Aorta (tissue), 1 donor: ENCODE results near the gene BLOC1S5.

DNA sequence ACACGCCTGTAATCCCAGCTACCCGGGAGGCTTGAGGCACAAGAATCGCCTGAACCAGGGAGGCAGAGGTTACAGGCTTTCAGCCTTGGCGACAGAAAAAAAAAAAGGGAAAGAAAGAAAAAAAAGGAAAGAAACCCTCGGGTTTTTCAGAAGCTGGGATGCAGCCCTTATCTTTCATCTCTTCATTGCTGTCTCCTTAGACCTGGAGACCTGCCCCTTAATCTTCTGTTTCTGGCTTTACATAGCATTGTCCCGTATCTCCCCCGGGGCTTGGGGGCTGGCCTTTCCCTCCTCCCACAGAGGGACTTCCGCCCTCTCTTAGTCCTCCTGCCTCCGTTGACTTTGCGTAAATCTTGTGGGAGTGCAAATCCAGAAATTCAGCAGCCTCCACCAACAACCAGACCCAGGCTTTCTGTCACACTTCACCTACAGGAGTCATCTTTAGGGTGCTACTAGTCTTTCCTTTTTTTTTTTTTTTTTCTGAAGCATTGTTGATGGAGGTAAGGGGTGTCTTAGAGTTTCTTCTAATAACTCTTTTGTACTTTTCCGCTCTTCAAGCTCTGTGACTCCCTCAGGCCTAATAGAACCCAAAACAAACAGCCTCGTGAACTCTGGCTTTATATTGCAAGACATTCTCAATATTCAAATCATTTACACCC, 66.1 kb downstream of the RREB1 start:
- PRO-cap: no peak

GRCh38 chr6:7254877-7255558, 58.0 kb downstream of the SSR1 start:
- PRO-cap: no peak

GRCh38 chr6:7431774-7432218, 42.2 kb downstream of the RIOK1 start:
- PRO-cap: no peak

- PRO-cap: no peak
These were observed 2.3 kb upstream of the BMP6 start for GRCh38 chr6:7723471-7724074.

DNA sequence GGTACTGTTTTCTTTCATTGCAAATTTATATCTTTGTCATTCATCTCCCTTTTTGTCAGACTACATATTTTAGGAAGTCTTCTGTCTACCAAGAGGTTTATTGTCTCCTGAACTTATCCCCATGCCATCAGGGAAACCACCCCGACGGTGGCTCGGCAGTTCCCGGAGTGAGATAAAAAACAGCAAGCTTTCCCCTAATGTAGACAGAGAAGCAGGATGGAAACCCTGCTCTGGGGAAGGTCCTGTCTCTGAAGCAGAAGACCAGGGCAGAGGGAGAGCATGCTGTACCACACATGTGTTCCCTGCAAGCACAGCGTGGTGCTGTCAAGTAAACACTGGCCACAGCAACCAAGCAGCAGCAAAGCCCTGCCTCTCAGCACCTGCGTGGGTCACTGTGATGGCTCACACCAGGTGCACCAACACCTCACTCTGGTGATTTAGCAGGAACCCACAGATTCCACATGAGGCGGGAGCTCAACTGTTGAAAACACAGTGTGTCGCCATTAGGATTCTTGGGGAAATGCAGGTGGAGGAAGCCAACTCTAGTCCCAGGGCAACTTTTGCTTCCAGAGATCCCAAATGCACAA, 65.1 kb upstream of the TXNDC5 start:
- PRO-cap: no peak

- PRO-cap: no peak
These were observed 46.8 kb downstream of the BLOC1S5 start for GRCh38 chr6:8017242-8017967.

- PRO-cap: bidirectional peak, plus-strand start at chr6:8064581, minus-strand start at chr6:8064408
These were observed at the start of gene BLOC1S5 for GRCh38 chr6:8063660-8064856. TSS of gene BLOC1S5 (minus strand) at chr6:8064389.

DNA sequence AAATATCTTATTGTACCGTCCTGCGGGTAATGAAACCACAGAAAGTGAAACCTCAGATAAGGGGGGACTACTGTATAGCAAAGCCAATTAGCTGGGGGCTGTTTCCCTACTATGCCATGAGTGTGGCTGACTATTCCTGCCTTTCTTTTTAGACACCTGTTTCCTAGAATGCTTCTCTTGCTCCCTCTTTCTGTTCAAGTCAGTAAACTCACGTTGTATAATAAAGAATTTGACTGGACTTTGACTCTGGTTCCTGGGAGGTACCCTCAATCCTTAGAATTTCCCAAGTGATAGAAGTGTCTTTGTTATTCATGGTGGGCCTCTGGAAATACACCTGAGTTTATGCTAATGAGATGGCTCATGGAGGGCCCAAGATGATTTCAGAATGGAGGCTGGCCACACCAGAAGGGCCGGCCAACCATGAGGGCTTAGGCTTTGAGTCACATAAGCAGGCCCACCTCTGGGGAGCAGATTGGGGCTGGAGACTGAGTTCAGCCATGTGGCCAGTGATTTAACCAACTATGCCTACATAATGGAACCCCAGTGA, 754 bp upstream of the BLOC1S5 start:
- PRO-cap: no peak

- PRO-cap: no peak
These were observed 958.5 kb downstream of the TFAP2A start for GRCh38 chr6:9456166-9456976.

DNA sequence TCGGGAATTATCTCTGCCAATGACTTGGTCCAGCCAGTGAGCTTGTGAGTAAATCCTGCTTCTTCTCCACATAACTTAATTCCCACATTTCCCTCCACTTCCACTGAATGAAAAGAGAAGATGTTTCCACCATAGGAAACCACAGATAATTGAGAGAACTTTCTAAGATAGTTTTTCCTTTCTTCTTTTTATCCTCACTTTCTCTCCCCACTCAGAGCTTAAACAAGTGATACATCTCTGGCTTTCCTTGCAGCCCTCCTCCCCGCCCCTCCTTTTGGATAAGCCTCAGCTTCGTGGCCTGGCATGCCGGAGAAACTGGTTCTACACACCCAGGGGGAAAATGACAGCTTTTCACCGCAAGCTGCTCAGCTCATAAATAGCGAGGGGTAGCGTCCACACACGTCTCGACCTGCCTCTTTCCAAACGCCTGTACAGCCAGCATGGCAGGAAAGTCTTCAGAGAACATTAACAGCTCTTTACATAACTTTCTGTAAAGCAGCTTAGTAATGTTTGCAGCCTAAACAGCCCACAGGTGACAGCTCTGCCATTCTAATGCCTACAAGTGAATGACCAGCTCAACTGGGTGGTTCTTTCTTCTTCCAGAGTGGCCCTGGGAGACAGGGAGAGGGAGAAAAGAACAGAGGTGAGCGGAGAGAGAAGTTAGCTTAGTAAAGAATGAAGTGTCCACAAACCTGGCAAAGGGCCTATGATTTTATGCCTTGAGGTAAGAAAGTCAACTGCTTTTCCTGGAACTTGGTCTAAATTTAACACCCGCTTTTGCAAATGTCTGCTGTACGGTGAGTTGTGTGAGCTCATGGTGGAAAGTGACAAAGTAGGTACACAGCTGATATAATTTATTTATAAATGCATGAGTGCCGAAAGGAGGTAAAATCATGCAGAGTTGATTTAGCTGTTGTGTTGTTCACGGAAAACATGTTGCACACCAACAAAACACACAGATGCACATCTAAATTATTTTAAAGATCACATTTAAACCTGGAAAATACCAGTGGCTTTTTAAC, 251.5 kb downstream of the TFAP2A start:
- PRO-cap: no peak

GRCh38 chr6:10316108-10316728, 98.7 kb downstream of the TFAP2A start:
- PRO-cap: no peak

- PRO-cap: no peak
These were observed 63.0 kb downstream of the TFAP2A start for GRCh38 chr6:10351841-10352237.

DNA sequence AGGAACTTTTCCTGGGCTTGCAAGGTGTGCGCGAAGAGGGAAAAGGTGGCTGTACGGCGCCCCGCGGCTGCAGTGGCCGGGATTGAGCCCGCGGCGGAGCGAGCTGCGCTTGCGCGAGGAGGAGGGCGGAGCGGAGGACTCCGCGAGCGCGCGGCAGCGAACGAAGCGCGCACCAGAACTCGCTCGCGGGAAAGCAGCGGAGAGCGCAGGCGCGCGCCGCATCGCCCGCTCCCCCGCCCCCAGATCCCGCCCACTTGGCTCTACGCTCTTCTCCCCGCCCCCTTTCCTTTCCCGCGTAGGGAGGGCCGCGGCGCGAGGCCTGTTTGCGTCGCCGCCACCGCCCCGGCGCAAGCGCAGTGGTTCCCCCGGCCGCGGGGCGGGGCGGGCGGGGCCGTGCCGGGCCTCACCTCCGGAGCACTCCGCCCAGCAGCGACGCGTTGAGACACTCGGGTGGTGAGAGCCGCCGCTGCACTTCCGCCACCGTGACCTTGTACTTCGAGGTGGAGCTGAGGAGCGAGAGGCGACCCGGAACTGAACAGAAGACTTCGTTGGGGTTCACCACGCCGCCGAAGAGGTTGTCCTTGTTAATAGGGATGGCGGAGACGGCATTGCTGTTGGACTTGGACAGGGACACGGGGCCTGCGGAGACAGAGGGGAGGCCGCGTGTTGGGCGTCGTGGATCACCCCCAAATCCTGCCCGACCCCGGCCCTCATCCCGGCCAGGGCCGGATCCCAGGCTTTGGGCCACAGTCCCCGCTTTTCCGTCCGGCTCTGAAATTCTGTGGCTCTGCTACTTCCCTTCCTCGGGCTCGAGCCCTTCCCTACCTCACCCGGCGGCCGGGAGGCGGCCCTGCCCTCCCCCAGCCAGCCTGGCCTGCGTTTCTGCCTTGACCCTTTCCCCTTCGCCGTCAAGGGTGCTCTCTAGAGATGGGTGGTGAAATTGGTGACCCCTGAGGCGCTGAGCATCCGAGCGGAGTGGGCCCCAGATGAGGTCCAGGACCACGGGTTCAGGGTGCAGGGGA, 10.5 kb downstream of the TFAP2A start:
- PRO-cap: bidirectional peak, plus-strand start at position 123 of the sequence, minus-strand start at position 74 of the sequence; unidirectional peak, plus-strand start at position 440 of the sequence

- PRO-cap: bidirectional peak, plus-strand start at chr6:10412306, minus-strand start at chr6:10412022
These were observed 2.7 kb downstream of the TFAP2A start for GRCh38 chr6:10411913-10412742.

GRCh38 chr6:10412743-10413288, 2.1 kb downstream of the TFAP2A start:
- PRO-cap: no peak

GRCh38 chr6:10417557-10418043, 2.7 kb upstream of the TFAP2A start:
- PRO-cap: no peak

- PRO-cap: no peak
These were observed 20.9 kb downstream of the GCNT2 start for GRCh38 chr6:10542090-10542461.

DNA sequence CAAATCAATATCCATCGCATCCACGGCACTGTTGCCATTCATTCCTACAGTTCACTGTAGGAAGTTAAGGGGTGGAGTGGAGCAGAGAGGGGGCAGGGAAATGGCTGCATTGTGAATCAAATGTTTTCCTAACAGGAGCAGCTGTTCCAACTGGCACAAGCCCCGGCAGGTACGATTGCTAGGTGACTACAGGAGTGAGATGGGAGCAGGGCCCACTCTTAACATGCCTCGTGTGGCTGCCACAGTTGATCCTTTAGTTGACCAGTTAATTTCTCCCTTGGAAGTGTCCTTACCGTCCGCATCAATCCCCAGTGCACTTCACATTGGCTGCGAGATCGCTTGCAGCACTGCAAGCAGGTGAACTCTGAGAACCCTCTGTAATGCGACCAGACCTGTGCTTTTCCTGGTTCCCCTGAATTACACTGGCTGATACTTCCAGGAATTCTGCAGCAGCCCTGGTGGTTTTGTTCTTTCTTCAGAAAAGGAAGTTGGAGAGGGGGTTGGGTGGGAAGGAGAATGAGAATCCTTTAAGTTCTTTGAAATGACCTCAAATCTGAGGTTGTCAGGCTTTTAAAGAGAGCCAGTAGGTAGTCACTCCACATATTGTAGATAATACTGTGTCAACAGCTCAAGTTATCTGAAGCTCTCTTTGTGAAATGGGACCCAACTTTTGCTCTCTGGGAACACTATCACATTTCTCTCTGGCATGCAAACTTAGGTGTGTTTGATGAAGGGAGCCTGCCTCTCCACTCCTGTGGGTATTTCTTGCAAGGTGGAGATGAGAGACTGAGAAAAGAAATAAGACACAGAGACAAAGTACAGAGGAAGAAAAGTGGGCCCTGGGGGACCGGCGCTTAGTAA, 62.3 kb downstream of the GCNT2 start:
- PRO-cap: no peak

GRCh38 chr6:11026177-11026843, 17.8 kb downstream of the ELOVL2 start:
- PRO-cap: no peak

DNA sequence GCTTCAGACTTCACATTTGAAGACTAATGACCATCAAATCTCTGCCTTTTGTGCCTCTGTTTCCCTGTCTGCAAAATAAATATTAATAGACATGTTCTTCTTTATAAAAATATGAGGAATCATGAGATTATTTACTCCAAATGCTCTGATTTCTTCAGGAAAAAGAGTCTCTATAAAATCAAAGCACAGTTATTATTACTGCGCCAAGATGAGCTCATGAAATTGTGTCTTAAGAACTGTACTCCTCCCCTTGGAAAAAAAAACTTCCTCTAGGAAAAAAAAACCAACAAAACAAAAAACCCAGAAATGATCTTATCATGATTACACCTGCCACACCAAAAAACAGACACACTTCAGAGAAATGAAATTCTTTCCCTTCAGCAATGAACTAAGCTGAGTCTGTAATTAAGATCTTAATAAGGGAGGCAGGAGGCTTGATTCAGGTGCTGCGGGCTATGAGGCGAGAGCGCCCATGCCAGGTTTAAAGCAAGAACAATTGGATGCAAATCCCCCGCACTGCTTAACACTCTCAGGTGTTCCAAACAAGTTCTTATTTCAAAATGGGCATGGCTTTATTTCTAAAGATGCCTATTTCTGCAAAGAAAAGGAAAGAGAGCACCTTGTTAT, 9.1 kb downstream of the NEDD9 start:
- PRO-cap: no peak